Cardiac ventricle fibroblast (primary cell): Measurements from ENCODE around the gene CYP4F22.

- RAMPAGE, long total RNA, result no peak
These were observed 45.2 kb downstream of the BRD4 start for GRCh38 chr19:15287253-15287464.

DNA sequence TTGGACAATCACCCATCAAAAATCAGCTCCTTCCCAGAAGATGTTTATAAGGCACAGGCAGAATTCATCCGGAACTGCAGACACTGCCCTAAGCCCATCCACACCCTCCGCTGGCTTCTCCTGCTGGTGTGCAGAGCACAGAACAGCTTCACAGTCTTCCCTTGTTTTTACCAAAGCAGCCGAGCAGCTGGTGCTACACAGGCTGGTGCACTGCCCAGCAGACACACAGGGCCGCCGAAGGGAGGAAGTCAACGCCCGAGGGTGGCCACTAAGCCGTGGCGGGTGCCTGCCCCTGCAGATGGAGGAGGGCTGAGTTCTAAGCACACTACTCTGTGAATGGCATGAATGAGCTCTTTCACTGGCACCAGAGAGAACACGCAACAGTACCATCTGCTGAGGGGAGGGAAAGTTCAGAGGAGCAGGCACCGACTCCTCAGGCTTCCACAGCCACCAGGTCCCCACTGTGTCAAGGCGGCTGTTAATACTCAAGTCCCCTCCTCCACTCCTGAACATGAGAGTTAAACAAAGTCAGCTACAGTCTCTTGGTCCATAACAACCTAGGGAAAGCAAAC is 43.8 kb downstream of the BRD4 start:
- RAMPAGE, long total RNA, result no peak

GRCh38 chr19:15297426-15298260 is 34.7 kb downstream of the BRD4 start:
- RAMPAGE, long total RNA, result no peak

DNA sequence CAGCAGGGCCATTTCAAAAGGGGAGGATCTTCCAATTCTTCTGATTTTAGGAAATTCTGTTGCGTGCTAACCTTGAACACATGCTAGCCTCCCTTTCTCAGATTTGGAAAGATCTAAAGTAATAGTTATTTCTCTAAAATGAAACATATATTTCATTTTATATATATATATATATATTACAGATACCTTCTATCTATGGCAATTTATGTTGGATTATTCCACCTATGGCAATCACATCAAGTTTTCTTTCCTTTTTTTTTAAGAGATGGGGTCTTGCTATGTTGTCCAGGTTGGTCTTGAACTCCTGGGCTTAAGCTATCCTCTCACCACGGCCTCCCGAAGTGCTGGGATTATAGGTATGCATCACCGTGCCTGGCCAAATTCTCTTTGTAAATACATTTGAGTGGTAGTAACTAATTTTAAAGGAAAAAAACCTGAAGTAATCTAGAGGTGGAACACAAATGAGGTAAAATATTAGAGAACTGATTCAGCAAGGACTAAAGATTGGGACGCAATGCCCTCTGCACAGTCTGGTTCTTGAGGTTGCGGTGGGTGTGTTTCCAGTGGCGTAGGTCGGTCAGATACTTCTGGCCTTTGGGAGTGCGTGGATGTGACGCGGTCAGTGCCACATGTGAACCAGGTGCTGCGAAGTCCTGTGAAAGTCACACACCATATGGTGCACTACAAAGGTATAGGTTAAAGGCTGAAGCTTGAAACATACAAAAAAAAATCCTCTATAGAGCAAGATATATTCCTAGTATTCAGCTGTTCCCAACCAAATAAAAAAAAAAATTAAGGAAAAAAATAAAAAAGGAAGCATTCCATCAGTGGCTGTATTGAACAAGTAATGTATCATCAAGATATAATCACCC is 21.7 kb upstream of the BRD4 start:
- RAMPAGE, long total RNA, result no peak

DNA sequence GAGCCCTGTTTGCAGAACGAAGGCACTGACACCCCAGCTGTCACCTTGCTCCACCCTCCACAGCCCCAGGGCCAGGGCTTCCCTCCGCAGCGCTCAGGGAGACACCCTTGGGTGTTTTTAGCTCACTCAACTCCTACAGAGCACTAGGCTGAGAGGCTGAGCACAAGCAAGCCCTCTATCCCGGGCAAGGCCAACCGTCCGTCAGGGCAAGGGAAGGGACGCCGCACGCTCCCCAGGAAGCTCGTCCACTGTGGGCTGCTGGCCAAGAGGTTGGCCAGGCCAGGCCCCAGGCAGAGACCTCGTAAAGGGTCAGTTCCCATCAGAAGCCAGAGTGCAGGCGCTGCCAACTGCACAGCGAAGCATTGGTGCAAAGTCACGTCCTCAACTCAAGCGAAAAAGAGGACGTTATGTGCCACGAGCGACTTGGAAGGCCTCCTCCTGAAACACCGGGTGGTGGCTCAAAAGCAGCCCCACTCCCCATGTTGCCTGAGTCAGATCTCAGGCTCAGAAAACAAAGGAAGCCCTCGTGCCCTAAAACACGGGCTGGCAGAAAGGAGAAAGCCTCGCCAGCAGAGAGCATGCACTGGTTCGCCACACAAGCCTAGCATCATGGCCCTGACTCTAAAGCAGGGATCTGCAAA is 4.8 kb downstream of the AKAP8 start:
- RAMPAGE, long total RNA, result no peak

DNA sequence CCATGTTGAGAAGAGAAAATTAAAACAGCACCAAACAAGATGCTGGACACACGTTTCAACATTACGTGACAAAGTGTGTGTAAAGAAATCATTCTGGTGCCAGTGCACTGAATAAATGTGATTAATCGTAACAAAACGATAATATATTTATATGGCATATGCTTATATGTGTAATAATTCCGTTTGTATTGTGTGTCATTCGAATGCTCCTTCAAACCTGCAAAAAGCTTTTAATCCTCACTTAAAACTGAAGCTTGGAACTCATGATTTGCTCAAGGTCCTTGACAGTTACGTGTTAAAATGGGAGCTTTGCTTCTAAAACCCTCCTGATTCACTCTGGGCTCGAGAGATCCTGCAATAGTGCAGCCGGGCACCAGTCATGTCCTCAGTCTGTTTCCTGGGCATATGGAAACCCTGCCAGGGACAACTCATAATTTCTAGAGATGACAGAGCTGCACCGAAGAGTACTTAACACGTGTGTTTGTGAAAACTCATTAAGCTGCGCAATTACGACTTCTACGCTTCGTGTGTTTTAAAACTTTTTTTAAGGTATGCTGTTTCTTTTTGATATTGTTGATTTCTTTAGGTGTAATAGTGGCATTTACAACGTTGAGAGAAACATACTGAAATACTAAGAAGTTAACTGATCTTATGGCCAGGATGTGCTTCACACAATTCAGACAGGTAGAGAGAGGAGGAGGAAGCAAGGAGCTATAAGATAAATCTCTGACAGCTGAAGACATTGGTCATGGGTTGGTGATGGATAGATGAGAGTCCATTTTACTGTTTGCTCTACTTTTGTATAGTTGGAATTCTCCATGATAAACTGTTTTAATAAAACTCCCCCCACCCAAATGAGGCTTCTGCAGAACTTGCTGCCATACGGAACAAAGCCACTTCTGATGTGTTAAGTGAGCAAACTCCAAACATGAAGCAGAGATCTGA is 936 bp upstream of the AKAP8L start:
- RAMPAGE, long total RNA, result no peak

GRCh38 chr19:15421870-15422668 is 3.3 kb upstream of the AKAP8L start:
- RAMPAGE, long total RNA, result no peak

- RAMPAGE, long total RNA, result no peak
These were observed 5.7 kb upstream of the AKAP8L start for GRCh38 chr19:15424548-15424816.

- RAMPAGE, long total RNA, result no peak
These were observed 2.3 kb upstream of the CYP4F22 start for GRCh38 chr19:15505873-15506484.

DNA sequence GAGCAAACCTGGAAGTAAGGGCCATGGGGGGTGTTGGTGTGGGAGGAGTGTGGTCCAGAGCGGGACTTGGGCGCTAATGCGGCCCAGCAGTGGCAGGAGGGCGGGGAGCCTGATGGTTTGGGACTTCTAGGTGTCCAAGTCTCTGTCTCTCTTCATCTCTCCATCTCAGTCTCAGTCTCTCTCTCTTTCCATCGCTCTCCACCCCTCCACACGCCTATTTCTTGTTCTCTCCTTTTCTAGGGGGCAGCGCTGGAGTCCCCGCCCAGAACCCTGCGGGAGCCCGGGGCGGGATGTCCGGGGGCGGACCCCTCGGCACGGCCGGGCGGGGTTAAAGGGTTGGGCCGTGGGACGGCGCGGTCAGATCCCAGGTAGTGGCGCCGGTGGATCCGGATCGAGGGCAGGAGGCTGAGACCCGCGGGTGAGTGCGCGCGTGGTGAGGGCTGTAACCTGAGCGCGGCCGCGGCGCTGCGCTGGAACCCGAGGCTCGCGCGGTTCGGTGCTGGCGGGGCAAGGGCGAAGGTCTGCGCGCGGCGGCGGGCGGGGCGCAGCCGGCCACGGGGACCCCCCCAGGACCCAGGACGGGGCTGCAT is at the start of gene CYP4F22:
Gene CYP4F22, plus strand, starts transcription at position 360 of the 590 bp plus-strand sequence.
- RAMPAGE, long total RNA, result no peak

- RAMPAGE, long total RNA, result no peak
These were observed 42.9 kb downstream of the CYP4F22 start for GRCh38 chr19:15551080-15551719.

GRCh38 chr19:15629204-15629622 is 11.5 kb upstream of the CYP4F3 start:
- RAMPAGE, long total RNA, result no peak

GRCh38 chr19:16093486-16094037 is 17.3 kb downstream of the TPM4 start:
- RAMPAGE, long total RNA, result no peak

GRCh38 chr19:16326830-16327524 is 2.4 kb downstream of the KLF2 start:
- RAMPAGE, long total RNA, result no peak

GRCh38 chr19:16360808-16361820 is 36.5 kb downstream of the KLF2 start:
- RAMPAGE, long total RNA, result no peak

- RAMPAGE, long total RNA, result no peak
These were observed 44.7 kb downstream of the KLF2 start for GRCh38 chr19:16368817-16370314.

DNA sequence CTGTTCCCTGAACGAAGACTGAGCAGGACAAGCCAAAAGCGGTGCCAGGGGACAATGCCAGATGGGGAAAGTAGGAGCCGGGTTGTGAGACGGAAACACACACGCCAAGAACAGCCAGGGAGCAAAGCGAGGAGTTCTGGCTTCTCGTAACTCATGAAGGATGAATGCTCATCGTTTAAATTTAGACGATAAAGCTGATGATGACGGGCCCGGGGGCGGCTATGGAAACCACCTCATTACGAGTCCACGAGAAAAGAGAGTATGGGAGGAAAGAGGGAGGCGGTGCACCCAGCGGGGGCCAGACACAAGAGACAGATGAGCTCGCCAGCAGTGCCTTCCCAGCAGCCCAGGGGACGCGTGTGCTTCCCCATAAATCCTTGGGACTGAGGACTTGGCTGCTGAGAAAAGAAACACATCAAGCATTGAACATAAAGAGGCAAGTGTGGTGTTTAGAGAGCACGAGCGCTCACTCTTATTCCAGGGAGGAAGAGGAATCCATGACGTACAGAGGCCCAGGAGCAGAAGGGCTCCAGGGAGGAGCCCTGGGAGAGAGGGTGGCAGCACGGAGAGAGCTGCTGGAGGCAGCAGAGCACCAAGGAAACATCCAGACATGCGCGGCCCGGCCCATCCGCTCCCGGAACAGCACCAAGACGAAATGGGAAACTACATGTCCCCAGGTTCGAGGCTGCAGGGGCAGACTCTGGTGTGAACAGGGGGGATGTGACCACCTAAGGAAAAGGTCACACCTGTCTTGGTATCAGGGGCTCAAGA is 70.7 kb downstream of the EPS15L1 start:
- RAMPAGE, long total RNA, result no peak

DNA sequence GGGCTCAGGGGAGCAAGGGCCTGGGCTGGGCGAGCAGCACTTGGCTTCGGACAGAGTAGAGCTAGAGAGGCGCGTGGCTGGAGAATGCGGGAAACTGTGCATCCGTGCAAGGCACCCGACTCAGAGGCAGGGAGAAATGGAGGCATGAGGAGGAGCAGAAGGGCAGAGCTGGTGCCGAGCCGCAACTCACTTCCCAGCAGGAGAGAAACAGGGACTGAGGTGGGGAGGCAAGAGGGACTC is 10.8 kb downstream of the CHERP start:
- RAMPAGE, long total RNA, result no peak

- RAMPAGE, long total RNA, result no peak
These were observed 7.0 kb downstream of the CHERP start for GRCh38 chr19:16535314-16535516.

- RAMPAGE, long total RNA, result no peak
These were observed 12.2 kb downstream of the SLC35E1 start for GRCh38 chr19:16560050-16560469.